AG10803 (cell line): Measurements from ENCODE around the gene ZNF469.

- RRBS, result no CpG with 5 or more reads among the region's 20 CpGs
Measured at GRCh38 chr16:87555500-87556074, 46.7 kb upstream of the JPH3 start.

- RRBS, result 91% methylated on average over 6 of the region's 28 CpGs
Measured at GRCh38 chr16:87838754-87839609, 30.3 kb downstream of the SLC7A5 start.

GRCh38 chr16:87843530-87844365 lies 25.6 kb downstream of the SLC7A5 start:
- RRBS, result 89% methylated on average over 14 of the region's 37 CpGs

GRCh38 chr16:87935981-87936288 lies 394 bp downstream of the CA5A start:
- RRBS, result no CpG with 5 or more reads among the region's 11 CpGs

- RRBS, result no CpG with 5 or more reads among the region's 14 CpGs
Measured at GRCh38 chr16:87952141-87952744, 1.0 kb downstream of the BANP start.

- RRBS, result no CpG with 5 or more reads among the region's 24 CpGs
Measured at GRCh38 chr16:87956780-87957416, 5.7 kb downstream of the BANP start.

DNA sequence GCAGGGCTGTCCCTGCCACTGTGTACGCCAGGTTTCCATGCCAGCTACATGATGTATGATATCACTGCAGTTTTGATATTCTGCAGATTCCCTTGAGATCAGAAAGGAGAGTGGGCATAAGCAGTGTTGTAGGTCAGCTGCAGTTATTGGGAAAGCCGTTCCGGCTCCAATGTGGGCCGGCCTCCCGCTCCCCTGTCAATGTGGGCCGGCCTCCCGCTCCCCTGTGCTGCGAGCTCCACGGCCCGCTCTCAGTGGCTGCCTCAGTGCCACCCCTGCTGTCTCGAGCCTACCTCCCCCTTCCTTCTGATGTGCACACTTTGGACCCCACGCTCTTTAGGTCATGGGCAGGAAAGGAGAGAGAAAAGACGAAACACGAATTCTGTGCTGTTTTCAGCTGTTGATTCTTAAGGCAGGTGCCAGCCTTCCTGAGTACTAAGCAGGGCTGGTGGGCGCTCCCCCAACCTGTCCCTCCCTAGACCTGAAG lies 31.6 kb downstream of the BANP start:
- RRBS, result no CpG with 5 or more reads among the region's 15 CpGs

- RRBS, result no CpG with 5 or more reads among the region's 35 CpGs
Measured at GRCh38 chr16:88184525-88185091, 198.2 kb upstream of the ZNF469 start.

GRCh38 chr16:88238514-88239225 lies 144.1 kb upstream of the ZNF469 start:
- RRBS, result no CpG with 5 or more reads among the region's 8 CpGs

DNA sequence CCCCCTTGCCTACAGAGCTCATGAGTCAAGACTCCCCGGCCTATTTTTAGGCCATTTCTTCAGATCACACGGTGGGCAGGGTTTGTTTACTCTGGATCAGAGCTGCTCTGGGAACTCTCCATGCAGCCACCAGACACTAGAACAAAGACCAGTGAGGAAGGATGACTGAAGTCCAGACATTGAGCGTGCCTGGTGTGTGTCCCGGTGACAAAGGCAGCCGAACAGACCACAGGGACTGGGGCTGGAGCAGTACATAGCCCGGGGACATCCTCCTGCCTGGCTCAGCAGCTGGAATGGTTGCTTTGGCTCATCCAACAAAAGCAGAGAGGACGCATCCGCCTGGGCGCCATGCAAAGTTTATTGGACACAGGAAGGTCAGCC lies 137.1 kb upstream of the ZNF469 start:
- RRBS, result 3% methylated on average over 3 of the region's 9 CpGs

GRCh38 chr16:88303893-88304697 lies 78.7 kb upstream of the ZNF469 start:
- RRBS, result no CpG with 5 or more reads among the region's 16 CpGs

GRCh38 chr16:88382726-88383271 lies at the start of gene ZNF469:
TSS of gene ZNF469 (plus strand) at chr16:88382959.
- RRBS, result 1% methylated on average over 25 of the region's 59 CpGs

GRCh38 chr16:88429614-88430493 lies 23.2 kb upstream of the ZFPM1 start:
- RRBS, result 36% methylated on average over 31 of the region's 67 CpGs

GRCh38 chr16:88465728-88466763 lies 13.0 kb downstream of the ZFPM1 start:
- RRBS, result 94% methylated on average over 5 of the region's 36 CpGs

GRCh38 chr16:88473826-88474609 lies 20.9 kb downstream of the ZFPM1 start:
- RRBS, result 86% methylated on average over 4 of the region's 41 CpGs

- RRBS, result no CpG with 5 or more reads among the region's 24 CpGs
Measured at GRCh38 chr16:88489291-88489892, 36.3 kb downstream of the ZFPM1 start.

DNA sequence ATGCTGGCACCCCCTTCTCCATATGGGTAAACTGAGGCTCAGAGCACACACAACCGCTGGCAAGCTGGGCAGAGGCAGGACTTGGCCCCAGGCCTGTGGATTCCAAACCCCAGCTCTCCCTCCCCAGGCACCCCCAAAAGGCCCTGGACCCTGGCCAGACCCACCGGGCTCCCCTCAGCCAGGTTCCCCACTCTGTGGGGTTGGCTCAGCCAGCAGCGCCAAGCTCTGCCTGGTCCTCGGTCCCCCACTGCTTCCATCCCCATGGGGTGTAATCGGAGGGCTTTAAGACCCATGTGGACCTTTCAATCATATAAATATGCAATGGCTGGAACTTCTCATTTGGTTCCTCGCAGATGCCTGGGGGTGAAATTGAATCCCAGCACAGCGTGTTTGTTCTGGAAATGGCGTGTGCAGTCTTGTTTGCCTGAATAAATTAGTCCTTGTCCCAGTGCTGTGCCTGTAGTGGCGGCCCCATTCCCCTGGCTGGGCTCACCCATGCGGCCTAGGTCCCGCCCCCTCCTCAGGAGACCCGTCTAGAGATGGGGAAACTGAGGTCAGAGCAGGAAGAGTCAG lies 57.2 kb downstream of the ZFPM1 start:
- RRBS, result no CpG with 5 or more reads among the region's 12 CpGs

DNA sequence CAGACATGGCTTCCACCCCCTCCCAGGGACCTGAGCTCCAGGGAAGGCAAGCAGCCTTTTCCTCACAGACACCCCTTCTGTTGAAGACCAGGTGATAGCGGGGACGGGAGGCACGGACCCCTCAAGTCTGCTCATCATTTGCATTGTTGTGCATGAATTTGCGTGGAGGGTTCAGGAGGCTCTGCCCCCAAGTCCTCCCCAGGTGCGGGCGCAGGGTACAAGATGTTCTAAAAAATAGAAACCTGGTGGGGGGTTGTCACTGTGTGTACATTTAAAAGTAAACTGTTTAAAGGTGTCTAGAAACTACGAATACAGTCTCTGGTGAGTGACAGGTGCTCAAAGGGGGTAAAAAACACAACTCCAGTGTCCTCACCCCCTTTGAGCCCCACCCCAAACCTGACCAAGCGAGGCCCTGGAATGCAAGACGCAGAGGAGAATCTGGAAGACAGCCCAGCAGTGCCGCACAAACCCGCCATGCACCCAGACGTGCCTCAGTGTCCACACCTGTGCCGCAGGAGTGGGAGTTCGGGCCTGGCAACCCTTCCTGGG lies 33.4 kb upstream of the ZC3H18 start:
- RRBS, result no CpG with 5 or more reads among the region's 14 CpGs

DNA sequence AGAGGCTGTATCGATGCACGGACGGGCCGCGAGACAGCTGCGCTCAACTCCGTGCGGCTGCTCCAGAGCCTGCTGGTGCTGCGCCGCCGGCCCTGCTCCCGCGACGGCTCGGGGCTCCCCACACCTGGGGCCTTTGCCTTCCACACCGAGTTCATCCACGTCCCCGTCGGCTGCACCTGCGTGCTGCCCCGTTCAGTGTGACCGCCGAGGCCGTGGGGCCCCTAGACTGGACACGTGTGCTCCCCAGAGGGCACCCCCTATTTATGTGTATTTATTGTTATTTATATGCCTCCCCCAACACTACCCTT lies 1.5 kb downstream of the IL17C start:
- RRBS, result no CpG with 5 or more reads among the region's 25 CpGs

DNA sequence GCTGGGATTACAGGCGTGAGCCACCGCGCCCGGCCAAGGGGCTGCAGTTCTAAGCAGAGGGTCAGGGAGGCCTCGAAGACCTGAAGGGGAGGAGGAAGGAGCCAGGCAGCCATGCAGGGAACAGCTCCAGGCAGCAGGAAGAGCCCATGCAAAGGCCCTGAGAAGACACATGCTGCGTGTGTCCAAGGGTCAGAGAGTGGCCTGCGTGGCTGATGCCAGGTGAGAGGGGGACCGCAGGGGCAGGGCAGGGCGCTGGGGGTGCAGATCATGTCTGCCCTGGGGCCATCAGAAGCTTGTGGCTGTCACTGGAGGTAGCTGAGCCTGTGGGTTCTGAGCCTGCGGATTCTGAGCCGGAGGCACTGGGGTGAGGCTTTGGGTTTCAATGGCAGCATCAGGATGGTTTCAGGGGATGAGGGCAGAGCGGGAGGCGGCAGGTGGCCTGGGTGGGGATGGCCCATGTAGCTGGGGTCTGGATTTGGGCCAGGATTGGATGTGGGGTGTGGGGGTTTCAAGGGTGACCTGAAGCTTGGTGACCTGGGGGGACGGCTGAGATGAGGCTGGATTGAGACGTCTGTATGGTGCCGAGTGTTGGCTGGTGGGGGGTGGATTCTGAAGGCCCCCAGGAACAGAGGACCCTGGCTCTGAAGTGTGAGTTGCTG lies 3.7 kb downstream of the IL17C start:
- RRBS, result no CpG with 5 or more reads among the region's 16 CpGs